A375 (cell line): ENCODE data around the genes RNF123, IP6K1, INKA1, RBM5 and ZMYND10.

DNA sequence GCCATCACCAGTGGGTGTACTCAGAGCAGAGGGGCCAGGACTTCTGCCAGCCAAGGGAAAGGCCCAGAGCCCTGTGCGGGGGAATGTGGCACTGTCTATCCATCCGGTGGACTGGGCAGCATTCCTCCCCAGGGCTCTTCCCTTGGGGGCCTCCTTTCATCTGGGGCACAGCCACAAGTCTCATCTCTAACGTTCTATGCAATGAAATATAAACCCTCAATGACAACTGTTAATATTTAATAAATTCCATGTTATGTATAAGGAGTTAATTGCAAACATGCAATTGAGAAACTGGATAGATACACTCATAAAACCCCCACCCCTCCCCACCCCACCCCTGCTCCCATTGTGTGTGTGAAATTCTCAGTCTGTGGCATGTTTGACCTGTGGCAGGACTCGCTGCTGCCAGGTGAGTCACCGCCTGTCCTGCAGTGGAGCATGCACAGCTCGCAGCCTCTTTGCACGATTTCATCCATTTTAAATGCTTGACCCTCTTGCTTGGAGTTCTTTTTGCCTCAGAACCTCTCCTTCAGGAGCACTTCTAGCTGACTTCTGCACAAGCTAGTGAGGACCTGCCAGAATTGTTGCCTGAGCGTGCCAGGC is 5.4 kb upstream of the APEH start:
- RAMPAGE, long total RNA = no peak

- RAMPAGE, long total RNA = no peak
Observed at GRCh38 chr3:49689050-49690224, at the start of gene RNF123. RNF123 (plus strand) TSS chr3:49689557.

DNA sequence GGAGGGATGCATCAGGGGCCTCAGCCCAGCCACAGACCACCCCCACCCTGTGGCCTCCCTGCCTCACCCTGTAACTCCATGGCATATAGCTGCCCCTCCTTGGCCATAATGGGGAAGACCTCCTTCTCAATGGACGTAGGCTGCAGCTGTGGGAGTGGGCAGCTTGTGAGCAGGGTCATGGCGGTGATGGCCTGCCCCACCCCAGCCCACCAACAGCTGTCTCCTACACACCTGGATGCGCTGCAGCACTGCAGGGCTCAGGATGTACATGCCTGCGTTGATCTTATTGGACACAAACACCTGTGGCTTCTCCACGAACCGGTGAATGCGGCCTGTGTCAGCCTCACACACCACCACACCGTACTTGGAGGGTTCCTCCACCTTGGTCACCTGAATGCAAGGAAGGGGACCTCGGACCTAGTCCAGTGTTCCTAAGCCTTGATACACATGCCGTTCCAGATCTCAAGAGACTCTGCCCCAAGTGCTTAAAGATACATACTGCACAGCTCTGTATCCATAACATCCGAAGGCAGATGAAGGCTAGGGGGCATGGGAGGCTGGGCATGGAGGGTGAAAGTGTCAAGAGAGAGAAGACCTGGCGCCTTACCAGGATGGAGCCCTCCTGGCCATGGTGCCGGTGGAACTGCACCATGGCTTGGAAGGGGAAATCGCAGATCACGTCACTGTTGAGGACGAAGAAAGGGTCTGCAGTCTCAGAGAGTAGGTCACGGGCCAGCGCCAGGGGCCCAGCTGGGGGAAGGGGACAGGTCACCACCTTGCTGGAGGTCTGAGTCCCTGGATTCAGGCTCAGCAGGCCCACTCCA is 1.2 kb downstream of the GMPPB start:
- RAMPAGE, long total RNA = no peak

DNA sequence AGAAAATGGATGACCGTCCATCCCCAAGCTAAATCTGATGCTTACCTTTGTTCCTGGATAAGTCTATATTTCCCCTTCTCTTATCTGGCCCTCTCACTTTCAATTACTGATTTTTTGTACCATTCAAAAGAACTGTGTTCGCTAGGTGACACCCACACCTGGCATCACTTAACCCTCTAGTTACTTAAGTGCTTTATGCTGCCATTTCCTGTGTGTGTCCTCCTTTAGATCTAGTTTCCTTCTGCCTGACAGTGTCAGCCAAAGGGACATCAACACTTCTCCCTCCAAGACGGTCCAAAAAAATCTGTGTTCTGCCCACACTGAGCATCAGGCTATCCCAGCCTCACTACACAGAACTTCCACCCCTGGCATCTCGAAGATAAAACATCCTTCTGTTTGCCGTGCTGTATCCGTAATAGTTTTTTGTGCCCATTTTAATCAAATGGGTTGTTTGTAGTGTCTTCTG is 14.9 kb upstream of the GMPPB start:
- RAMPAGE, long total RNA = no peak

- RAMPAGE, long total RNA = no peak
Observed at GRCh38 chr3:49785755-49786618, at the start of gene IP6K1. IP6K1 (minus strand) TSS chr3:49786542.

- RAMPAGE, long total RNA = no peak
Observed at GRCh38 chr3:49802942-49803878, at the start of gene INKA1. INKA1 (plus strand) TSS chr3:49803261.

DNA sequence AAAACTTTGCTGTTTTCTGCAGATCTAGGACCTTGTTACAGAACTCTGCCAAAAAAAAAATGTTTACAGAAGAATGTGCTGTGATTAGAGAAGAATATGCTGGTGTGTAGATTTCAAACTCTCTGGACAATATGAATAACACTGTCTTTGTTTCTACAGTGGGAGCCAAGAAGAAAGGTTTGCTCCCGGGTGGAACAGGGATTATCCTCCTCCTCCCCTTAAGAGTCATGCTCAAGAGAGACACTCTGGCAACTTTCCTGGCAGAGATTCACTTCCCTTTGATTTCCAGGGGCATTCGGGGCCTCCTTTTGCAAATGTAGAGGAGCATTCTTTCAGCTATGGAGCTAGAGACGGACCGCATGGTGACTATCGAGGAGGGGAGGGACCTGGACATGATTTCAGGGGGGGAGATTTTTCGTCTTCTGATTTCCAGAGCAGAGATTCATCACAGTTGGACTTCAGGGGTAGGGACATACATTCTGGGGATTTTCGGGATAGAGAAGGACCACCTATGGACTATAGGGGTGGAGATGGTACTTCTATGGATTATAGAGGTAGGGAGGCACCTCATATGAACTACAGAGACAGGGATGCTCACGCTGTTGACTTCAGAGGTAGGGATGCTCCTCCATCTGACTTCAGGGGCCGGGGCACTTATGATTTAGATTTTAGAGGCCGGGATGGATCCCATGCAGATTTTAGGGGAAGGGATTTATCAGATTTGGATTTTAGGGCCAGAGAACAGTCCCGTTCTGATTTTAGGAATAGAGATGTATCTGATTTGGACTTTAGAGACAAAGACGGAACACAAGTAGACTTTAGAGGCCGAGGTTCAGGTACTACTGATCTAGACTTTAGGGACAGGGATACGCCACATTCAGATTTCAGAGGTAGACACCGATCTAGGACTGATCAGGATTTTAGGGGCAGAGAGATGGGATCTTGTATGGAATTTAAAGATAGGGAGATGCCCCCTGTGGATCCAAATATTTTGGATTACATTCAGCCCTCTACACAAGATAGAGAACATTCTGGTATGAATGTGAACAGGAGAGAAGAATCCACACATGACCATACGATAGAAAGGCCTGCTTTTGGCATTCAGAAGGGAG is 27.7 kb downstream of the RBM6 start:
- RAMPAGE, long total RNA = no peak

DNA sequence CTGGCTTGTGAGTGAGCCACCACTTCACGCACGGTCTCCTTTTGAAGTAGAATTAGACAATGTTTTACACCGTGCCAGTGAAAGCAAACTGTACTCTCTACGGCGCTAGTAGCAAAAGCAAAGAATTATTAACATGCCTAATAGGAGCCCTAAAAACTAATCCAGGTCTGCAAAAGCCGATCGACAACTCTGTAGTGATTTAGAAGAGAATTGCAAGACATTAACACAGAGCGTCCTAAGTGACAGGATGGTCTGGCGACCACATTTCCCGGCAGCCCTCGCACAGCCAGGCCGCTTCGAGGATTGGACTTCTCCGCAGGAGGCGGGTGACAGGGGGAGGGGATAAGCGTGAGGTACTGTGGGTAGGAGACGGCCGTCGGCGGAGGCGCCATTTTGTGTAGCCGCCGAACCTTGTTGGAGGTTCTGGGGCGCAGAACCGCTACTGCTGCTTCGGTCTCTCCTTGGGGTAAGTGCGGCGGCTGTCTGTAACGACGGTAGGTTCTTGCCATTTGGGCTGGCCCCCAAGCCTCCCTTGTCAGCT is at the start of gene RBM5:
Gene RBM5 (plus strand): TSS at position 356 of the 541 bp plus-strand sequence.
- RAMPAGE, long total RNA = start-site peak on the plus strand centred at position 374 of the sequence, 30 bp wide, 214 and 82 reads in 2 replicates

DNA sequence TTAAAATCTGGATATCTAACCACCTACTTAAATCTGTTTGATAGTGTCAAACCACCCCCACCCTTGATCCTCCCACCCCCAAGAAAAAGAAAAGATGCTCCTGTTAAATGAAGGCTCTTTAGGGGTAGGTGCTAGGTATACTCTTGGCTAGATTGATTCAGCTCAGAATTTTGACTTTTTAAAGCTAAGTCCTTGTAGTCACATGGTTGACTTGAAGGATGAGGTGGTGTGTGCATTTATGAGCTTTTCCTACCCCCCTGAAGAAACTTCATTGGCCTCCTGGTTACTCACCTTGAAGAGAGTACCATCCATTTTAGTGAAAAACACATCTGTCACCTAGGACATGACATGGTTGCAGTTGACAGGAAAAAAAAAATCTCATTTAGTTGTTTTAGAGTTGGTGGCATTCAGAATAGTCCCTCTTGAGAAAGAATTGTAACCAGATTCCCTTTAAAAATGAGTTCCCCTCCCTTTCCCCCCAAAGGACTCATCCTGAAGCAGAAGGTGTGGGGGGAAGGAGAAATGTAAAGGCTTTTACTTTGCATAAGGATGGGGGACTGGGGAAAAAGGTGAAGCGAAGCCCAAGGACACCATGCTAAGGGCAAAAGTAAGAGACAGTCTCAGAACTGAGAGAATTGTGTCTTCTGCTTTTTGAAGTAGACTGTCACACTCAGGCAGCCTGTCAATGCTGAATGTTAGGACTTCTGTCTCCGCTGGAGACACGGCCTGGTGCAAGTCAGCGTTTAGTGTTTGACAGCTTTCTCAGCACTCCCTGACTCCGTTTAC is 13.6 kb downstream of the RBM5 start:
- RAMPAGE, long total RNA = no peak

DNA sequence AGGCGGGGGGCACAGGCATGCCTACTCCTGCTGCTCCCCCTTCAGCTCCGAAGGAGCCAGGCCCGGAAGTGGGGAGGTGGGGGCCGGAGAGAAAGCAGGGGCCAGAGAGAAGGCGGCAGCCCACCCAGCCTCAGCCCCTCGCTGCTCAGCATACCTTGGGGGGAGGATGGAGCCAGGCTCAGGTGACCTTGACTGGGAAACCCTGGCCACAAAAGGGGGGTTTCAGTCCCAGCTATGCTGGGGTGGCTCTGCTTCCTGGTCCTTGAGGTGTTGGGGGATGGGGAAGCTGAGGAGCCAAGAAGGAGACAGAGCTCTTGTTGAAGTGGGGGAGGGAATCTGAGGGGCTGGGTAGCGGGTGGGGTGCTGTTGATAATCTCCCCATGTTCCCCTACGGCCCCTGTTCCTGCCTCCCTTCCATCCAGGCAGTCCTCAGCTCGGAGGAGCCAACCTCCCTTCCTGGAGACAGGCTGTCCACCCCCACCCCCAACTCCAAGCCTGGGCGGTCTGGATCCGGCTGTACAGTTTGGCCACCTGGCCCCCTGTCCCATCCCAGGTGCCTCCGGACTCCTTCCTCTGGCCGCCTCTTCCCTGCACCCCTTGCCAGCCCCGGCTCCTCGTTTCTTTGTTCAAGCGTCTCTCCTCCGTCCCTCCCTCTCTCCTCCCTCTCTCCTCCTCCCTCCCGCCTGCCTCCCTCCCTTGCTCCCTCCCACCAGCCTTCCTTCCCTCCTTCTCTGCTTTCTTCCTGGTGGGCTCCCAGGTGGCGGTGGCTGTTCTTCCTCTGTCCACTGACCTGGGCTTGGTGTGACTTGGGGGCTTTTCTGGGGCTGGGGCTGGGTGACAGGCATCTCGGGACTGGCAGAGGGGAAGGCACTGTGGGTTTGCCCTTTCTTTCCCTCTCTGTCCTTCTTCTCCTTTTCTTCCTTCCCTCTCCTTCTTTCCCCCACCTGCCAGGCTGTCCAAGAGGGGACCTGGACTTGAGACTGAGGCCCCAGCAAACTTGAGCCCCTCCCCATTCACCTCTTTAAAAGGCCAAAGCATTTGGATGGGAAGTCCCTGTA is 1.9 kb downstream of the SEMA3F start:
- RAMPAGE, long total RNA = no peak

DNA sequence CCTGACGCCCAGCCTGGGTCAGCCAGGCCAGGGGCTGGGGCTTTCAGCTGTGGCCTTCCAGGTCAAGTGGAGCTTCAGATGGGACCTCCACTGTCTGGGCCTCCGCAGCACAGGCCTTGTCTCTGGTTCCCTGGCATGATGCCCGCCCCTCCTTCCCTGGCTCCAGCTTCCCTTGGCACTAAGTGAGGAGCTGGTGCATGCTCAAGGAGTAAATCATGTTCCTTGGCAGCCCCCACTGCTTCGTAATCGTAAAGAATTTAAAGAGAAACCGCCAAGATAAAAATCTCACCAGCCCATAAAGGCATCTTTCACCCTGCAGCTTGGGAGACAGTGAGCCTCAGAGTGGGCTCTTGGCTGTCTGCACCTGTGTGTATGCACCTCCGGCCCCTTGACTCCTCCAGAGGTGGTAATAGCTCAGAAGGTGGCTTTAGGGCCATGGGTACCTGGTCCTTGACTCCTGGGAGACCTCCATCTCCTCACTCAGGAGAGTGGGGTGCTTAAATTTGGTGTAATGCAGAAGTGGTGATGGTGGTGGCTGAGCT is 9.0 kb downstream of the SEMA3F start:
- RAMPAGE, long total RNA = no peak

GRCh38 chr3:50252814-50253435 is 16.0 kb upstream of the SEMA3B start:
- RAMPAGE, long total RNA = no peak

GRCh38 chr3:50256493-50257301 is 12.2 kb upstream of the SEMA3B start:
- RAMPAGE, long total RNA = no peak

GRCh38 chr3:50257302-50258048 is 11.5 kb upstream of the SEMA3B start:
- RAMPAGE, long total RNA = no peak

DNA sequence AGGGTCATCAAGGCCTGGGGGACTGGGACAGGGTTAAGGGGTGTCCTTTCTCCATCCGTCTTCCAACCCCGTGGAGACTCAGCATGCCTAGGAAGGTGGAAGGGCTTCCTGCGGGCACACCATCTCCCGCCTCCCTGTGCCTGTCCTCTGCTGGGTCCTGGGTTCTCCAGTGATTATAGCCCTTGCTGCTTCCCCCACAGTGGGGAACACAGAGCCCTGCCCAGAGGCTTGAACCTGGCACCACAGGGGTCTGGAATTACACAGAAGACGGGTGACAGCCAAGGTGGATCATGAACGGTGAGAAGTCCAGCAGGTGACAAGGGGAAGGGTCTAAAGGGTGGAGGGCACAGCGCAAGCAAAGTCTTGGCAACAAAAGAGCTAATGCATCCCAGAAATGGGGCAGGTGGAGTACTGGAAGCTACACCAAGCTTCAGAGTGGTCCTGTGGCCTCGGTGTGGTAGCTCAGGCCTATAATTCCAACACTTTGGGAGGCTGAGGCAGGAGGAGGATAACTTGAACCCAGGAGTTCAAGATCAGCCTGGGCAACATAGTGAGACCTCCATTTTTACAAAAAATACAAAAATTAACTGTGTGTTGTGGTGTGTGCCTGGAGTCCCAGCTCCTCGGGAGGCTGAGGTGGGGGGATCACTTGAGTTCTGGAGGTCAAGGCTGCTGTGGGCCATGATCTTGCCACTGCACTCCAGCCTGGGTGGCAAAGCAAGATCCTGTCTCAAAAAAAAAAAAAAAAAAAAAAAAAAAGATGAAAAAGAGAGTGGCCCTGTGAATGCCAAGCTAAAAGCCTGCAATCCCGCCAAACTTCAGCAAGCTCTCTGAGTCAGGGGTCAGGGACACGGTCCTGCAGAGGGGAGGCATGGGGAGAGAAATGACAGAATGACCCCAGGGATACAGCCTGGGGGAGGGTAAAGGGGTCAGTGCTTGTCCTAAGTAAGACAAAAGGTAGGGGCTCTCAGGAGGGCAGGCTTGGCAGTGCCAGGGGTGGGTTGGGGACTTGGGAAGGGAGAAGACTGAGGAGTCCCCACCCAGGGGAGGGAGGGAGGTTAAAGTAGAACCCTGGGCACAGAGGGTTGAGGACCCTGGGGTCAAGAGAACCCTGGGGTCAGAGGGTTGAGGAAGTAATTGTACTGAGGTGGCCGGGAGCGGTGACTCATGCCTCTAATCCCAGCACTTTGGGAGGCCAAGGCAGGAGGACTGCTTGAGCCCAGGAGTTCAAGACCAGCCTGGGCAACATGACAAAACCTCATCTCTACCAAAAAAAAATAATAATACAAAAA is 5.7 kb upstream of the SEMA3B start:
- RAMPAGE, long total RNA = no peak

DNA sequence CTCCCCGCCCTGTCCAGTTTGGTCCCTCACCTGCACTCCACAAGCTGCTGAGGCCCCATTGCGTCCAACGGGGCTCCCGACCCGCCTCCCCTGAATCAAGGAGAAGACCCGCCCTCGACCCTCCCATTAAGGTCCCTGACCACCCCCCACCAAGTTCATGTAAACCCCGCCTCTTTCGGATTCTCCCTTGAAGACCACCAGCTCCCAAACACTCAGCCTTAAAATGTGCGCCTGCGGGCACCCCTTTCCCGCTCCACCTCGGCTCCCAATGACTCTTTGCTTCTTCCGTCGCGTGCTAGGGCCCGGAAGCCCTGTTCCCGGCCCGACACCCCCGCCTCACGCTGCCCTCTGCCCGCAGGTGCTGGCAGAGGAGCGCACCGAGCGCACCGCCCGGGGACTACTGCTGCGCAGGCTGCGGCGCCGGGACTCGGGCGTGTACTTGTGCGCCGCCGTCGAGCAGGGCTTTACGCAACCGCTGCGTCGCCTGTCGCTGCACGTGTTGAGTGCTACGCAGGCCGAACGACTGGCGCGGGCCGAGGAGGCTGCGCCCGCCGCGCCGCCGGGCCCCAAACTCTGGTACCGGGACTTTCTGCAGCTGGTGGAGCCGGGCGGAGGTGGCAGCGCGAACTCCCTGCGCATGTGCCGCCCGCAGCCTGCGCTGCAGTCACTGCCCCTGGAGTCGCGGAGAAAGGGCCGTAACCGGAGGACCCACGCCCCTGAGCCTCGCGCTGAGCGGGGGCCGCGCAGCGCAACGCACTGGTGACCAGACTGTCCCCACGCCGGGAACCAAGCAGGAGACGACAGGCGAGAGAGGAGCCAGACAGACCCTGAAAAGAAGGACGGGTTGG is 2.7 kb upstream of the LSMEM2 start:
- RAMPAGE, long total RNA = no peak

GRCh38 chr3:50278285-50278608 is 640 bp upstream of the LSMEM2 start:
- RAMPAGE, long total RNA = no peak

- RAMPAGE, long total RNA = no peak
Observed at GRCh38 chr3:50323449-50324292, 1.1 kb upstream of the HYAL2 start.

DNA sequence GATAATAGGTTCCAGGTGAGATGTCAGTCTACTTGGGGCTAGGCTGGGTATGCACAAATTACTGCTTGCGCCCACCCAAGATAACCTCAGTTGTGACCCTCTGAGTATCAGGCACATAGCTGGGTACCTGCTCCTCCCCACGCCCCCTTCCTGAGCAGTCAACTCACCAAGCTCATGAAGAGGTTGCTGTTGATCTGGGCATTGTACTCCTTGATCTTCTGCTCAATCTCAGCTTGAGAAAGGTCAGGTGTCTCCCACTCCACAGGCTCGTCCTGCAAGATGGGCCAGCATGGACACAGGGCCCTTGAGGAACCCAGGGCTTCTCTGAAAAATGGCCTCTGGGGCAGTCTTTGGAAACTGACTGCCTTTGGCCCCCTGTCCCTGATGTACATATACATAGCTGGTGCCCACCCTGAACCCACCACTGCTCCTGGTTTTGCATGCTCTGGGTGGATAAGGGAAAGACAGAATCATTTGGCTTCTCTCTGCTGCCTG is 3.9 kb upstream of the TUSC2 start:
- RAMPAGE, long total RNA = no peak

- RAMPAGE, long total RNA = no peak
Observed at GRCh38 chr3:50345602-50346284, at the start of gene ZMYND10. ZMYND10 (minus strand) TSS chr3:50345732.